BE2C (cell line): ENCODE measurements around the genes IRAG2 and LMNTD1.

DNA sequence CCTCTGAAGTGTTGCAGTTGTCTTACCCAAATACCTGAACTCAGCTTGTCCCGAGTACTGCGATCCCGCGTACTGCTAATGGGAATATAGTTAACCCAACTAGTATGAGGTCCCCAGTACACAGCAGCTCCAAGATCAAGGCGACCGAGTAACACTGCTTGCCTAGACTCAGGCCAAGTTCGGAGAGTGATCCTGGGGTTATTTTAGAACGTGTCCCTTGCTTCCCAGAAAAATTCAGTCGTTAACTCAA is 399 bp upstream of the ETNK1 start:
- RRBS, result no CpG with 5 or more reads among the region's 9 CpGs

GRCh38 chr12:24584004-24584431 is 364.9 kb downstream of the BCAT1 start:
- RRBS, result 55% methylated on average over 1 of the region's 15 CpGs

DNA sequence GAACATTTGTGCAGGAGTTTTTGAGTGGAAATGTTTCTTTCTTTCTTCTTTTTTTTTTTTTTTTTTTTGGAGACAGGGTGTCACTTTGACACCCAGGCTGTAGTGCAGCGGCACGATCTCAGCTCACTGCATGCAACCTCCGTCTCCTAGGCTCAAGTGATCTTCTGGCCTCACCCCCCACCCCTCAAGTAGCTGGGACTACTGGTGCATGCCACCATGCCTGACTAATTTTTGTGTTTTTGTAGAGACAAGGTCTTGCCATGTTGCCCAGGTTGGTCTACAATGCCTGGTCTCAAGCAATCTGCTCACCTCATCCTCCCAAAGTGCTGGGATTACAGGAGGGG is 34.4 kb upstream of the IRAG2 start:
- RRBS, result no CpG with 5 or more reads among the region's 3 CpGs

DNA sequence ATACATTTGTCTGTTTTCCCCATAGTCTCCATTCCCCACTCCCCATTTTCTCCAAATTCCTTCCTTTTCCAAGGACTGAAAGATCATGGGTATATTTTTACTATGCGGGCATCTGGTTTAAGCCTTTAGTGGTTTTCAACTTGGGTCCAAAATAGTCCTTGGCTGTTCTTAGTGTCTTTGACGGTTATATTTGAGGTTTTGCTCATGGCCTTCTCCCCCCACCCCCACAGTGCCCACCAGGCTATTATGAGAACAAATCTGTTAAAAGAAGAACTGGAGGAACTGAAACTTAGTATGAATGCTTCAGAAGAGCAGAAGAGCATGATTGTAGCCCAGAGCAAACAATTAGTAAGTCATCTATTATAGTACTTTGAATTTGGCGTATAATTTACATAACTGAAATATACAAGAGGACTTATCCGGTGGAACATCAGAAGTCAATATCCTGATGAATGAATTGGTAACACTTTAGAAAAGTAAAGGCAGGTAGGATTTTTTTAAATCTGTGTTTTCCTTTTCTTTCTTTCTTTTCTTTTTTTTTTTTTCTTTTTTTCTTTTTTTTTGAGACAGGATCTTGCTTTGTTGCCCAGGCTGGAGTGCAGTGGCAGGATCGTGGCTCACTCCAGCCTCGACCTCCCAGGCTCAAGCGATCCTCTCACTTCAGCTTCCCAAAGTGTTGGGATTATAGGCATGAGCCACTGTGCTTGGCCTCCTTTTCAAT is 31.8 kb upstream of the IRAG2 start:
- RRBS, result no CpG with 5 or more reads among the region's 7 CpGs

DNA sequence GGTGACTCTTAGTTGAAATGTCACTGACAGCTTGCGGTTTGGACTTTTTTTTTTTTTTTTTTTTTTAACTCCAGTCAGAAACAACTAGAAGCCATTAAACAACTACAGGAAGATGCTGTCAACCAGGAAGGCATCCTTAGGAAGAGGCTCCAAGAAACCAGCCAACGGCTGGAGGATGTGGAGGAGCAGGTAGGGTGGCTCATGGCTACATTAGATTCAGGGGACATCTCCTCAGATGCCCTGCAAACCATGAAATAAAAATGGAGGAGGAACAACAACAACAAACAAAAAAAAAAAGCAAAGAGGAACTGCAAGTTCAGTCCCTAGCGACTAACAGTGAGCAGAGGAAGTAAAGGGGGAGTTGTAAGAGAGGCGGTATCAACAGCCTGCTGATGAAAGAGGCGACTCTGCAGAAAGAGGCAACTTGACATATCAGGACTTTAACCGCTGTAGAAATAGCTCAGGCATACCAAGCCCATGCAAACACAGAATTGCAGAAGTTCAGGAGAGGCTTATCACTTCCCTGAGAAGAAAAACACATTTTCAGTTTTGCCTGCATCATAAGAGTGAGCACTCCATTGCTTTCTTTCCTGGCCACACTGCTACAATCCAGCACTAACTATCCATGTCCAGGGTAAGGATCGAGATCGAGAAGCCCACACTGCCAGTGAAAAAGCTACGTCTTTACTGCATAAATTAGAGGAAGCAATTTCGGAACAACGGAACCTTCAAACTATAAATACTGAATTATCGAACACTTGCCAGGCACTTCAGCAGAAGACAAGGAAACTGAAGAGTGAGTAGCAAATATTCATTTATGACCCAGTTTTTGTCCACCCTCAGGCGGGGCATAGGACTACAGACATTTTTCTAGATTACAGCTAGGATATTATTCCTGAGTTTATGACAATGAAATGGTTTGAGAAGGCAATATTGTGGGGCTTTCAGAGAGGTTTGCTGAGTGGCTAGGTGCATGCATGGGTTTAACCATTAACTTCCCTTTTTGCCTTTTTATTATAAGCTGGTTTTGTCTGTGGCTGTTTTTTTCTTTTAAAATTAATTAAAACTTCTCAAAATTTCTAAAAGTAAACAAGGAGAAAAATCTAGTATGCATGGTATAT is at the start of gene IRAG2:
IRAG2 (plus strand) TSS at position 546 of the 1,121 bp plus-strand sequence.
- RRBS, result no CpG with 5 or more reads among the region's 13 CpGs

- RRBS, result 2% methylated on average over 8 of the region's 48 CpGs
These were observed 710 bp downstream of the KRAS start for GRCh38 chr12:25249793-25250644.

DNA sequence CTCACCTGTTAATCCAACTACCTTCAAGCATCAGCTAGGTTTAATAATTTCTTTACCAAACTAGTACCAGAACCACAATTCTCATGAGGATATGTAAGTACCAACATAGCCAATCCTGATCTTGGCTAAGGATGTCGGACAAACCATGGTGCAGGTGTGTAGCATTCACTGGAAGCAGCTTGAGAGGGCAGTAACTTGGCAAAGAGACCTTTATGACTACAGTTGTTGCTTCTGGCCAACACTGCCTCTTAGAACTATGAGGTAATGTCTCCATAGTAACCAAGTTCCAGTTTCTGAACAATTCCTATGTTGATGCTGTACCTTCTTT is at the start of gene LMNTD1:
LMNTD1 (minus strand) TSS at position 220 of the 328 bp plus-strand sequence.
- RRBS, result no CpG with 5 or more reads among the region's 1 CpG

GRCh38 chr12:26113245-26113860 is 11.5 kb downstream of the BHLHE41 start:
- RRBS, result no CpG with 5 or more reads among the region's 6 CpGs

GRCh38 chr12:26113861-26115030 is 10.6 kb downstream of the BHLHE41 start:
- RRBS, result 1% methylated on average over 43 of the region's 81 CpGs

- RRBS, result 1% methylated on average over 14 of the region's 43 CpGs
These were observed 1.0 kb upstream of the BHLHE41 start for GRCh38 chr12:26125776-26126306.

- RRBS, result no CpG with 5 or more reads among the region's 4 CpGs
These were observed 94.6 kb downstream of the SSPN start for GRCh38 chr12:26289977-26290362.

- RRBS, result no CpG with 5 or more reads among the region's 6 CpGs
These were observed 206.6 kb downstream of the ITPR2 start for GRCh38 chr12:26626316-26626945.

DNA sequence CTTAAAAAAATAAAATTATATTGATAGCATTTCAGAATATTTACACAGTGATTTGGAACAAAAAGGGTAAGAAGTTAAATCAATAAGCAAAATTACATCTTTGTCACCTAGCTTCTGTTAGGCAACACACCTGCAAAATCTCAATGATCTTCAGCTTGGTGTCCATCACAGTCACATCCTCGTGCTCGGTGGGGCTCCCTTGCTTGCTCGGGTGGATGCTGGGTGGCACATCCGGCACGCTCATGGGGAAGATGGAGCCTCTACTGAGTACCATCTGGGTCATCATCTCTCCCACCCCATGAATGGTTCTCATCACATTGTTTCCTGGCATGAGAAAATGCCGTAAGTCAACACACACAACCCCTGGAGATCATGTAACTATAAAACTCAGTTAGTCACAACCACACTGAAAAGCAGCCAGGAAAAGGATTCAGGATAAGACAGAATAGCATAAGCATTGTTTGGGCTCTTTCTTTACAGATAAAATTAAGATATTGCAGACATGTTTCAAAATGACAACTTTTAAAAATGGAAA is 201.2 kb downstream of the ITPR2 start:
- RRBS, result no CpG with 5 or more reads among the region's 6 CpGs

- RRBS, result no CpG with 5 or more reads among the region's 4 CpGs
These were observed 189.1 kb downstream of the ITPR2 start for GRCh38 chr12:26643783-26644432.

- RRBS, result no CpG with 5 or more reads among the region's 2 CpGs
These were observed 116.8 kb downstream of the ITPR2 start for GRCh38 chr12:26716003-26716704.

GRCh38 chr12:26738499-26739240 is 94.3 kb downstream of the ITPR2 start:
- RRBS, result no CpG with 5 or more reads among the region's 1 CpG

GRCh38 chr12:26913352-26913972 is 24.3 kb downstream of the INTS13 start:
- RRBS, result no CpG with 5 or more reads among the region's 3 CpGs

- RRBS, result no CpG with 5 or more reads among the region's 11 CpGs
These were observed 530 bp upstream of the TM7SF3 start for GRCh38 chr12:27014727-27015100.

GRCh38 chr12:27245311-27245921 is 1.3 kb downstream of the STK38L start:
- RRBS, result no CpG with 5 or more reads among the region's 4 CpGs

DNA sequence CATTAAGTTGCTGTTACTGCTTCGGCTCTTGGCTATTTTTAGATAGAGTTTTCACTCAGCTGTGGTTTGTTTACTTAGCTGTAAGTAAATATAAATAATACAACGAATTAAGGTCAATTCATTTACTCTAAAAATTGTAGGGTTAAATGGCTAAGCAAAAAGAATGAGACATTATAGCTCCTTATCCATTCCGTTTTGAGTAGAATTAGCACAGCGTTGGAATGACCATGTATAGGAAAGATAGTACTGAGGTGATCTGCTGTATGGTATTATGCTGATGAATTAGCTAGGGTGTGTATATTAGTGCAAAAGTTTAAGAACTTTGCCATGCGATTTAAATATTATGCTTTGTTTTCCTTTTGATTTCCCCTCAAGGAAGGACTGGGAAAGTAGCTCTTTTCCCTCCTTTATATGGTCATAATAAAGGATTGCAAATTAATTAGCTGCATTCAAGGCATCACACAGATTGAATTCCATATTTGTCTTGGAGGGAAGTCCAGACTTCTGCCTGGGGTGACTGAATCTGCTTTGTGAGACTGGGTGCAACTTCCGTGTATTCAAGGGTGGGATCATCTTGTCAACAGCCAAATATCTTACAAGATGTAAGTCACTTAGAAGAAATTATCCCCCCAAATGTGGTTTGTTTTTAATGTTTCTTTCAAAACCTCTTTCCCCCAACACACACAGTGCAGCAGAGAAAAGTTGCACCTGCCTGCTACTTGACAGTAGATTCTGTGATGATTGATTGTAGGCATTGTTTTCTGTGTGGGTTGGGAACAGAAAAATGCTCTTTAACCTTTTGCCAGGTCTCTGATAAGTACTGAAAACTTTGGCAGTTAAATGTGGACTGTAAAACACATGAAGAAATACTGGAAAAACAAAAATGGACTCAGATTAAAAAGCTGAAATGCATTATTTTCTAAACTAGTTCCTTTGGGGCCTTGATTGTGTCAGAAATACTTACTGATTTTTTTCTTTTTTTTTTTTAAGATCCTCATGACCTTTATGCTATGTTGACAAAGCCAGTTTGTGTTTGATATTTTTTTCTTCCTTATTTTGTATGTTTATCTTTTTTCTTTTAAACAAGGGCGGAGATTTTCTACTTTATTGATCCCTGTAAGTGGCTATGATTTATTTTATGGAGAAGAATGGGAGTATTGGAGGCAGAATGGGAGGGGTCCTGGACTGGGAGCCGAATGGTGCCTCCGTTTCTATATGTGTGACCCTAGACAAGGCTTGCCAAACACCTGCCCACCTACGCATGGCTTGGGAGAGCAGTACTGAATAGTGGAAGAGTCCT is 28.4 kb downstream of the STK38L start:
- RRBS, result no CpG with 5 or more reads among the region's 10 CpGs